Thyroid gland (tissue), 7 donors: ENCODE measurements around a stretch of chr7.

GRCh38 chr7:134811680-134811926, 32.2 kb downstream of the CALD1 start:
- PRO-cap, 2 experiments, result no peak in any of the 2 experiments
- RAMPAGE, long total RNA, 5 experiments, result no peak in any of the 5 experiments

- PRO-cap, 2 experiments, result no peak in any of the 2 experiments
- RAMPAGE, long total RNA, 5 experiments, result no peak in any of the 5 experiments
Observed at GRCh38 chr7:134966691-134967323, 19.5 kb upstream of the AGBL3 start.

GRCh38 chr7:135165028-135165594, 5.4 kb downstream of the CYREN start:
- PRO-cap, 2 experiments, result no peak in any of the 2 experiments
- RAMPAGE, long total RNA, 5 experiments, result no peak in any of the 5 experiments

DNA sequence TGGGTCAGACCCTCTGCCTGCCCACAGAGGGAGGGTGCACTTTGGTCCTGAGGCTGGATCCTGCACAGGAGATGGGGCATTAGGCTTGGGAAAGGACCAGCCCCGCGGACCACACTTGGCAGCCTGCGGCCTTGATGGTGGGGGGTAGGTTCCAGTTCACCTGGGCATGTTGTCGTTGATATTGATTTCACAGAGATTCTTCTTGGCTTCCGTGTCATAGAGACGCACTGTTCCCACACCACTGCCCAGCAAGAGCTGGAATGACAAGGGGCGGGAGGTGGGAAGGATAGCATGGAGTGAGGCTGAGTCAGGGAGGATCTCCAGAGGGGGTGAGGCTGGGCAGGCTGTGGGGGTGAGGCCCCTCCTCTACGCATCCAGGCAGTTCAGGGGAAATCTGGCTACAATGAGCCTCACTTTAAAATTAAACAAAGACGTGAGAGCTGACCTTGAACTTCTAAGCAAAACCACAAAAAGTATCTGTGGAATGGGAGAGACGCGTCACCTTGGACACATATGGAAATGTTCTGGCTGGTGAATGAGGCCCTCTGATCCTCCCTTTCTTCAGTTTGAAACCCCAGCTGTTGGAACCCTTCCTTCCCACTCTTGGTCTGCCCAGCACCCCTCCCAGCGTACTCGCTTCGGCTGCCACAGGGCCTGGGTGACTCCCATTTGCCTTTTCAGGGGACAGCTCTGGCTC, 17.8 kb downstream of the WDR91 start:
- PRO-cap, 2 experiments, result no peak in any of the 2 experiments
- RAMPAGE, long total RNA, 5 experiments, result no peak in any of the 5 experiments

DNA sequence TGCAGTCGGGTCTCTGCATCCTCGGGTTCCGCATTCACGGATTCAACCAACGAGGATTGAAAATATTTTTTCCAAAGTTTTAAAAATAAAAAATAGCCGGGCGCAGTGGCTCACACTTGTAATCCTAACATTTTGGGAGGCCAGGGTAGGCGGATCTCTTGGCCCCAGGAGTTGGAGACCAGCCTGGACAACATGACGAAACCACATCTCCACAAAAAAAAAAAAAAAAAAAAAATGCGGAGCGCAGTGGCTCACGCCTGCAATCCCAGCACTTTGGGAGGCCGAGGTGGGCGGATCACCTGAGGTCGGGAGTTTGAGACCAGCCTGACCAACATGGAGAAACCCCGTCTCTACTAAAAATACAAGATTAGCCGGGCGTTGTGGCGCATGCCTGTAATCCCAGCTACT, 877 bp upstream of the WDR91 start:
- PRO-cap, 2 experiments, result no peak in any of the 2 experiments
- RAMPAGE, long total RNA, 5 experiments, result no peak in any of the 5 experiments

GRCh38 chr7:135261096-135261839, 27.6 kb downstream of the STRA8 start:
- PRO-cap, 2 experiments, result no peak in any of the 2 experiments
- RAMPAGE, long total RNA, 5 experiments, result no peak in any of the 5 experiments

DNA sequence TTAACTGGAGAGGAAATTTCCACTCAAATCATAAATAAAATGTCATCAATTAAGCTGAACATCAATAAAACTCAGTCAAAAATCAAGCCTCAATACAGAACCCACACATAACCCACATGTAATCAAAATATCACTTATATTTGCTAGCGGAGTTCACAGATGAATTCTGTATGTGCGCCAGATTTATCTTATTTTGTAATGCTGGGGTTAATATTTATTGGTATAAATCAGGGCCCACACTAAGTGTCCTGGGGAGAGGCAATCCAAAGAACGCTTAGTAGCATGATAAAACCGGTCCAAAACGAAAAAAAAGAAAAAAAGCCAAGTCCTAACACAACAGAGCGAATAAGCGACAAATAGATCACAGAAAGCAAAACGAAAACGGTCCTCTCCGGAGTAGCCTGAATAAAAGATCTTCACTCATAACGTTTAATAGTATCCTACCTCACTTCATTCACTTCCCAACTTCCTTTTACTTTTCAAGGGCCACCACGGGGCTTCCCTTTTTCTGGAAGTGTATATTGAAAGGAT, 1.2 kb downstream of the CNOT4 start:
- PRO-cap, 2 experiments, result no peak in any of the 2 experiments
- RAMPAGE, long total RNA, 5 experiments, result no peak in any of the 5 experiments

DNA sequence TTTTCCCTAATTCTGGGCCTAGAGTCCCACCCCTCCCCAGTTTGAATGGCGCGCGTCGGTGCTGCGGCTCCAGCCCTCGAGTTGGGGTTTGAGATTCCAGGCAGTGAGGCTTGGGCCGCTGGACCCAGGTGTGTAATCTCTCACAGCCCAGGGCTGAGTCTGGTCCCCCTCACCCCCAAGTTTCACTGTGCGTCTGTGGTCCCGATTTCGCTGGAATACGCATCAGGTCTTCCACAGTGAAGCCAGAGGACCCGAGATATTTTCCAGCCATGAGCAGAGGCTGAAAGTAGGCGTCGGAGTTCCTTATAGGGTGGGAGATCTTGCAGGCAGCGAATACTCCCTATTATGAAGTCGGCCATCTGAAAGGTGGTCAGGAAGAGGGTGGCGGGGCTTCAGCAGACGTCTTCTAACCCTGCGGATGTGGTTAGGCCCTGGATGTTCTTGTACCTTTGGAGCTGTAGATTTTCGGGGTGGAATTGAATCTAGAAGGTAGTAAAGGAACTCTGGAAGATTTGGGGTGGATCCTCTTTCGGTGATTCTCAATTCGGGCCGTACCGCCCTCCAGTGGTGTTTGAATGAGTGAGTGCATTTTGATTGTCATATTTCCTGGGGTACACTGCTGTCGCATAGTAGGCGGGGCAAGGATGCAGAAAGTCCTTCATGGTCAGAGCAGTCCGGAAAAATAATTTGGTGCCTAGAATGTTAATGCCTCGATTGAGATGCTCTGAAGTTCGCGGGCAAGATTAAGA, 544 bp downstream of the NUP205 start:
- PRO-cap, 2 experiments, result peak in 2 of 2 experiments; most common plus-strand start position 39 of the sequence (in 1); most common minus-strand start position 553 of the sequence (in 1)
- RAMPAGE, long total RNA, 5 experiments, result no peak in any of the 5 experiments

DNA sequence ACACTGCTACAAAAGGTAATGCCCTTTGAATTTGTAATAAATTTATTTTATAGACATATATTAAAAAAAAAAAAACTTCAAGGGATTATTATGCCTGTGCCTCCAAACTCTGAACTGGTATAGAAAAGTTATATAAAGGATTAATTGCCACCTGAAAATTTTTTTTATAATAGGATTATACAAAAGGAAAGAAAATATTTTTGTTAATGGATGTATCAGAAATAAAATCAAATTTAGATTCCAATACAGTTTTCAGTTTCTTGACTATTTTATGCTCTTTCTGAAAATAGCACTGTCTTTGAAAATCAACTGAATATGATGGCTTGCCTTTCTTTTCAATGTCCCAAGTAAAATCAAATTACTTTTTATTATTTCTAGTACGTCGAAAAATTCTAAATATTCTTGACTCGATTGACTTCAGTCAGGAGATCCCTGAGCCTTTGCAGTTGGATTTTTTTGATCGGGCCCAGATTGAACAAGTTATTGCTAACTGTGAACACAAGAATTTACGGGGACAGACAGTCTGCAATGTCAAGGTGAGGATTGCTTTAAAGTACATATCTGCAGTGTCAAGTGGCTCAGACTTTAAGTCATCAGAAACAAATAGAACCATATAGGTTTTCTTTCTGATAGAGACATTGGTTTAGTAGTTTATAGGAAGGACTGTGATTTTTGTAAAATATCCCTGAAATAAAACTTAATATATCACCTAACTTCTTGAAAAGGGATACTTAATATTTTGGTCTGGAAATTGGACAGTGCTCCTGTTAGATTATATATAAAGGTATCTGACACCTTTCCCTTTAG, 45.4 kb upstream of the STMP1 start:
- PRO-cap, 2 experiments, result no peak in any of the 2 experiments
- RAMPAGE, long total RNA, 5 experiments, result start-site peak on the plus strand in 1 of 5 experiments, centred at position 665 of the sequence, 9 reads per replicate

- PRO-cap, 2 experiments, result no peak in any of the 2 experiments
- RAMPAGE, long total RNA, 5 experiments, result no peak in any of the 5 experiments
Observed at GRCh38 chr7:135617519-135617896, 44.8 kb upstream of the STMP1 start.

GRCh38 chr7:135638422-135638901, 23.9 kb upstream of the STMP1 start:
- PRO-cap, 2 experiments, result no peak in any of the 2 experiments
- RAMPAGE, long total RNA, 5 experiments, result no peak in any of the 5 experiments

DNA sequence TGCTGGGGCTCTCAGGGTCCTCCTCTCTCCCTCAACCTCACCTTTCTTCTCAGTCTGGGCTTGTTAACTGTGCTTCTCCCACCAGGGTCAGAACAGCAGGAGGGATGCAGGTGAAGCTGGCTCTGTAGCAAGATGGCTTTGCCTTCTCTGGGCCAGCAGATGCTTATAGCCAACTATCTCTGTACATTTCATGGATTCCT, 93.1 kb upstream of the FAM180A start:
- PRO-cap, 2 experiments, result no peak in any of the 2 experiments
- RAMPAGE, long total RNA, 5 experiments, result no peak in any of the 5 experiments

DNA sequence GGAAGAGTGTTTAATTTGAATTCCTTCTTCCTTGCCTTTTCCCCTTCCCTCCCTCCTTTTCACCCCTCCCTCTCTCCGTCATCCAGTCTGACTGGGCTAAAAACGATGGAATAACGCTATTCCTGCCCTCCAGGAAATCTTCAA, 413 bp upstream of the MTPN start:
- PRO-cap, 2 experiments, result no peak in any of the 2 experiments
- RAMPAGE, long total RNA, 5 experiments, result no peak in any of the 5 experiments

DNA sequence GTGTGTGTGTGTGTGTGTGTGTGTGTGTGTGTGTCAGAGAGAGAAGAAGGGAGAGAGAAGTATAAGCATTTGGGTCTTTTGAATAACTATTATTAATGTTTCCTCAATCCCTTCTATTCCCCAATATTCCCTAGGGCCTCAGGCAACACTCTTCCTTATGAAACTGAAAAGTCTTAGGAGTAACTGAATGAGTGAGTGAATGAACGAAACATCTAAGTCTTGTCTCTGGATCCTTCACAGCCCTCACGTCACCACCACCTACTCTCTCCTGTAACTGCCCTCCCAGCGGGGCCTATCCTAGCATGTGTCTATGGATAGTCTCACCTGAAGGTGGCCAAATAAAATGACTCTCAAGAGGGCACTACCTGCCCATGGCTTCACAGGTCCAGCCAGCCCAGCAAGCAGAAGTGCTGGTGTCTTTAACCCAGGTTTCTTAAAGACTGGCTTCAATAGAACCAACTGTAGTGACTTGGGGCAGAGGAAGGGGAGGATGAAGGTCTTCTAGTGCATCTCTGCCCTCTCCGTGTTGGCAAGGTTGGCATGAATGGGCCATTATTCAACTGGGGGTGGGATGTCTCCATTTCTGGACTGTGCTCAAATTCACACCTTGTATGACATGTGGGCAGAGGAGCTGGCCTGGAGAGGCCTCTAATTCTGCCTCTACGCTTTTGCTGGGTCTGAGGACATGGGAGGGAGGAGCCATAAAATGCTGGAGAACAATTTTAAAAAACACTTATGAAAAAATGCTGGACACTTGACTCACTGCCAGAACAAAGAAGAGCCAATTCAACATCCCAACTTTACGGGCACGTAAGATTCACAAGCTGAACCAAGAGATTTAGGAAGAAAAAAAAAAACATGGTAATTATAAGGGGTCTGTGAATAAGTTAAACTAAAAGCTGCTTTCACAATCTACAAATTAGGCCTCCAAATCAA, 29.8 kb upstream of the DGKI start:
- PRO-cap, 2 experiments, result no peak in any of the 2 experiments
- RAMPAGE, long total RNA, 5 experiments, result no peak in any of the 5 experiments

GRCh38 chr7:137882015-137882857, 35.5 kb upstream of the DGKI start:
- PRO-cap, 2 experiments, result peak in 1 of 2 experiments; most common plus-strand start chr7:137882459 (in 1)
- RAMPAGE, long total RNA, 5 experiments, result no peak in any of the 5 experiments

DNA sequence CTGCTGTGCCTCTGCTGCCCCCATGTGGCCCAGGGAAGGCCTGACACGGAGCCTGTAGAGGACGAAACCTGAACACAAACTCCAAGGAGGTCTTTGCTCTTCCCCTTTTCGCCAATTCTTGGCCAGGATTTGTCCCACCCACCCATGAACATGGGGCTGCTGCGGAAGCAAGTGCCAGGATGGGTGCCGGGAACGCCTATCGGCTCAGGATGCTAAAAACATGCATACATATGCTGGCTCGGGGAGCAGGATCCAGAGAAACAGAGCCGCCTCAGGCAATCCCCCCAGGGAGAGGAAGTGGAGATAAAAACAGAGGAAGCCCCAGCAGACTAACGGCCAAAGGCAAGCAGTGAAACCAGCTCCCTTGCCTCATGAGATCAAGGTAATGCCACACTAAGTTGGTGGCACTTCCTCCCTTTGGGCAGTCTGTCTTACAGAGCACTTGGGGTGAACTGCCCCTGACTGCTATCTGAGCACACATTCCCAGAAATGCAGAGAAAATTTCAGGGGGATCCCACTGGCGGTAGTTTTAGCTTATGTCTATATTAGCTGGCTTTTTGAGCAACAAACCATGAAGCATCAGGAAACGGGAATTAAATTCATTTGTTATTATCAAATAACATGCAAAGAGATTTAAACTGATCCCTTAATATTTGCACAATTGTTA, 52.6 kb upstream of the DGKI start:
- PRO-cap, 2 experiments, result no peak in any of the 2 experiments
- RAMPAGE, long total RNA, 5 experiments, result no peak in any of the 5 experiments

- PRO-cap, 2 experiments, result peak in 1 of 2 experiments; most common minus-strand start chr7:137937282 (in 1)
- RAMPAGE, long total RNA, 5 experiments, result no peak in any of the 5 experiments
Observed at GRCh38 chr7:137937107-137937510, 64.8 kb downstream of the CREB3L2 start.

DNA sequence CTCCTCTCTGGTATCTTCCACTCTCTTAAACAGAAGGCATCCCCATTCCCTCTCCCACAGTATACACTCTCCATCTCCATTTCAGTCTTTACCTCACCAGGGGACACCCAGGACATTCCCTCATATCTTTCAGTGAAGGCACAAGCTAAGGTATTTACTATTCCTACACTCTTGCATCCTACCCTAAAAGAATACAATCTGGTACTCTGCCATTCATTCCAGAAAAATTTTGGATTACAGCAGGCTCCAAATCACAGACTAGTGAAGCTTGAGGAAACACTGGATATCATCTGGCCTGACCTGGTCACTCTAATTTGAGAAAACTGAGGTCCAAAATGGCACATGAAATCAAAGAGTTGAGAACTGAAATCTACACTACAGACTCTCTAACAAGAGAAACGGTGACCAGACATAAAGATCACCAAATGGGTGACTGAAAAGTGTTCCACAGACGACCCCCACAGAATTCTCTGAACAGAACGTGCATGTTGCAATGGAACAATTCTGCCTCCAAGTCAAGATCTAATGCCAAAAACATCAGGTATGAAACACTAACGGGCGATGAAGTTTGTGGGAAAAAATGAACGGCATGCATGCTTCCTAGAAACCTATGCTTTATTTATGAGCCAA, 61.6 kb downstream of the CREB3L2 start:
- PRO-cap, 2 experiments, result no peak in any of the 2 experiments
- RAMPAGE, long total RNA, 5 experiments, result no peak in any of the 5 experiments

DNA sequence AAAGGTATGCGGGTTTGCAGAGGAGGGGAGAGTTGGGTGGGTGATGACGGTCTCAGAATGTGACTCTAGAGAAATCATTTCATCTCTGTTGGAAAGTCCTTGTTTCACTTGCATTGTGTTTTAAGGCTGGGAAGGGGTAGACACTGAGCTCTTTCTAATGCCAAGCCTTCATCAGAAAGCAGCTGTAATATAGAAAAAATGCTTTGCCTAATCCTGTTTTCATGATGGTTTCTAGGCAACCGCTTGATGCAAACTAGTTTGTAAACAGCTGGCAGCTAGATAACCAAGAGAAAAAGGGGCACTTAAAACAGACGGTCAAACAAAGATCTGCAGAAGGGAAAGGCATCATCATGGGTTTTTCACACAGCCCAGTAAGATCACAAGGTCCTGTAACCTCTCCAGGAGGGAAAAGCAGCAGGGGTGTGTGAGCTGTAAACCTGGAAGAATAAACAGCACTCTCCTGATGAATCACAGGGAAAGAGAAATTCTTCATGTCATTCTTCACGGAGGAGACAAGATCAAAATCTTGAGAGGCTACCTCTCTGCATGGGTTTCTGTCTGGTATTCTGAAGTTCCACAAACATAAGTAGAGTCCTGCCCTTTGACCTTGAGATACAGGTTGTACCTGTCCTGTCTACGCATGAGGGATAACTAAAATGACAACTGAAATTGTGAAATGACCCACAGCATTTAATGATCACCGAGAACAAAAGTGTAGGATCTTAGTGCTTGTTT, 48.2 kb downstream of the CREB3L2 start:
- PRO-cap, 2 experiments, result no peak in any of the 2 experiments
- RAMPAGE, long total RNA, 5 experiments, result no peak in any of the 5 experiments

DNA sequence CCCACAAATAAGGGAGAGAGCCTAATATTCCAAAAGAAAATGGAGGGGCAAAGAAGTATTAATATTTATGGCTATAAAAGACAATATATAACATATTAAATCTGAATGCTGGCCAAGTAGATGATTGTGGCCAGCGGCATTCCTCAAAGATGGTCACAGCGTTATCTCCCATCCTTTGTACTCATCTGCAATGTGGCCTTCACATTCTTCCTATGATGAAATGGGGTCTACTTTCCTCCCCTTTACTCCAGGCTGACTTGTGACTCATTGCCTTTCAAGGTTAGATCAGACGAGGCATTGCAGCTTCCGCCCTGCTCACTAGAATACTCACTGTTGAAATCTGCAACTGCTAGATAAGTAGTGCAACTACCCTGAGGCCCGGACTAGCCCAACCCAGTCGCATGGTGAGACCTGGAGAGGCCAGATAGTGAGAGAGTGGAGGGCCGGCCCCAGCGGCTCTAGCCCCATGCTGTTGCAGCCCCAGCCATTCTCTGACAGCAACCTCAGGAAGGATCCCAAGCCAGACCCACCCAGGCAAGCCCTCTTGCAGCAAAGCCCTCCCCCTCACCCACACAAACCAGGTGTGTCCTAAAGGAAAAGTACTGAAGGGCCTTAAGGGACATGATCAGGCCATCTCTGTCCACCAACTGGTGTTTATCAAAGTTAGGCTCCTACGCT, 107.5 kb upstream of the TRIM24 start:
- PRO-cap, 2 experiments, result no peak in any of the 2 experiments
- RAMPAGE, long total RNA, 5 experiments, result no peak in any of the 5 experiments